Colic lymph node (tissue), 1 donor: ENCODE data around the gene CYP2W1.

GRCh38 chr7:826535-826951 lies 5.7 kb upstream of the SUN1 start:
- PRO-cap = no peak

- PRO-cap = no peak
Observed at GRCh38 chr7:873707-874540, 2.4 kb upstream of the GET4 start.

DNA sequence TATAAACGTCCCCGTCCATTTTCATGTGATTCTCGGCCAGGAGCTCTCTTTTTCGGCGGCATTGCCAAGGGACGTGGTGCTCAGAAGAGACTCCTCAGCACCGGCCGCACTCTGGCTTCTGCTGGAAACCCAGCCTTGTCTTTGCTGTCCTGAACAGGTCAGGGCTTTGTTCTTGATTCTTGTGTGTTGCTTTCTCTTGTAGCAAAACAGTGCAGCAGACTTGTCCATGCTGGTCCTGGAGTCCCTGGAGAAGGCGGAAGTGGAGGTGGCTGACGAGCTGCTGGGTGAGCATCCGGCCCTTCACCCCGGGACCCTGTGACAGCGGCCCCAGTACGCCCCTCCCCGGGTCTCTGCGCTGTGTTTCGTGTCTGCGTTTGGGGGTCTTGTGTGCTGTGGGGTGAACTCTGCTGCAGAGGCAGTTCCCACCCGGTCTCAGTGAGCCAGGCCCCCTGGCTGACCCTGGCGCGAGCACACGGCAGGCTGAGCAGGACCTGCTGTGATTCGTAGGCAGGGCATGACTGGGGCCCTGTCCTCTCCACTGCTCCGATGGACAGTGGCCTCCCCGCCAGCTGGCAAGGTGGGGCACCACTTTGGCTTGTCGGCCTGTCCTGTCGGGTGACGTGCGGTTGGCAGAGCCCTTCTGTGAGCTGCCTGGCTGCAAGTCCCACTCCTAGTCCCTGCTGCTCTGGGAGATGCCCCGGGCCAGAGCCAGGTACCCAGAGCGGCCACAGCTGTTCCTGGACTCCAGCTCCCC lies 10.2 kb downstream of the GET4 start:
- PRO-cap = no peak

- PRO-cap = no peak
Observed at GRCh38 chr7:887851-888699, 11.7 kb downstream of the GET4 start.

GRCh38 chr7:898336-899234 lies 22.2 kb downstream of the GET4 start:
- PRO-cap = no peak

DNA sequence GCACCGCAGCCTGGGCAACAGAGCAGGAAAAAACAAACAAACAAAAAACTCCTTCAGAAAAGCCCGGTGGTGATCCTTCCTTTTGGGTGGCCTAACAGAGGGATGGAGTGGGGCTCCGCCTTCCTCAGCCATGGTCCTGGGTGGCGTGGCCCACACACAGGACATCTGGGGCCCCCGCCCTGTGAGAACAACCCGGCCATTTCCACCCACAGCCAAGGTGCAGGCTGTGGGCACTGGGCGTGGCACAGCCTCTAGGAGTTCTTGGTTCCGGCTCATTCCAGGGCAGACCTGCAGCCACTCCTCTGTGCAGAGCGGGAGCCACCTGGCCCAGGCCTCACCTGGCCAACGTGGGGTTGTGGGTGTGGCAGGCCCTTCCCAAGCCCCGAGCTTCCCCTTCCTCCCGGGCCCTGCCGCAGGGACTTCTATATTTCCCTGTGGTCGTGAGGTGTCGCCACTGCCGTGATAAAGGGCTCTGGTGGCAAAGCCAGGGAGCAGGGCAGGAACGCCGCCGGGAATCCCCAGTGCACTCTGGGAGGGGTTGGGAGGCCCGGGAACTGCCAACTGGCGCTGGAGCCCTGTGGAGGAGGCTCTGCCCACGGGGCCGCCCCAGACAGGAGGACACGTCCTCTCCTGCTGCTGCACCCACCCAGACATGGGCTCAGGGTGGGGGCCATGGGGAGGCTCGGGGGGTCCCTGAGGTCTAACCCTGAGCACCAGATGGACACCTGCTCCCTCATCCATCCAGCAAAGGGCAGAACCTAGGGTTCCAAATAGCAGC lies 37.7 kb downstream of the GET4 start:
- PRO-cap = no peak

DNA sequence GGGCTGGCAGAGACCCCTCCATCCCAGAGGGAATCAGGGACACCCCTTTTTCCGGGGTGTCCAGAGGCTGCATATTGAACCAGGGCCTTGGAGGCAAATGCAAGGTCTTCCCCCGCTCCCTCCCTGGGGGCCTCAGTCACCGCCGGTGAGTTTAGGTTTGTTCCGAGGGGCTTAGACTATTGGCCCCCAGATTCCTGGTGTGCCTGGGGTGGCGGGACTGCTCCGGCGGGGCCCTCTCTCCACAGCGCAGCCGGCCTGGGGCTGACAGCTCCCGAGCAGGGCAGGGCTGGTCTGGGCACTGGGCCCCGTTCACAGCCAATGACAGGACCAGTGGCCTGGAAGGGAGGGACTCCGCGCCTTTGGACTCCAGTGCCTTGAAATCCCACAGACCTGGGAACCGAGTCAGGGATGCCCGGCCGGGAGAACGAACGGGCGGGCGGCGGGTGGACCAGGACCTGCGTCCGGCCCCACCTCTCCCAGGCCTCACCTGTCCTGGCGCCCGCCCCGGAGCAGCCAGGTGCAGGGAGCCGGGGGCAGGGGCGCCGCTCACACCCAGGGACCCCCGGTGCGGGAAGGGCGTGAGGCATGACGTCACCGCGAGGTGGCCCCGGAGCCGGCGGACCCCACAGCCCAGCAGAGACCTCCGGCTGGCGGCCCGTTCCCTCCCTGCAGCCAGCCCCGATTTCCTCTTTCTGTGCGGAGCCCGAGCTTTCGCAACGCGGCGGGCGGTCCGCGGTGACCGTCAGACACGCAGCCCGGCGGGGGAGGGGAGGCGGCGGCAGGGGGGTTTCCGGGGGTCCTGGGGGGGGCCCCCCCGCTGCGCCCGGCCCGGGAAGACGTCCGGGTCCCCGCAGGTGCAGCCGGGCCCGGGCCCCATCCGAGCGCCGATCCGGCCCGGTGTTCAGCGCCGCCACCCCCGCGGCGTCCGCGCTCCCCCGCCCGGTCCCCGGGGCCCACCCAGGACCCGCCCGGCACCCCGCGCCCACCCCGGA lies 816 bp downstream of the ADAP1 start:
- PRO-cap = unidirectional peak, plus-strand start at position 405 of the sequence

DNA sequence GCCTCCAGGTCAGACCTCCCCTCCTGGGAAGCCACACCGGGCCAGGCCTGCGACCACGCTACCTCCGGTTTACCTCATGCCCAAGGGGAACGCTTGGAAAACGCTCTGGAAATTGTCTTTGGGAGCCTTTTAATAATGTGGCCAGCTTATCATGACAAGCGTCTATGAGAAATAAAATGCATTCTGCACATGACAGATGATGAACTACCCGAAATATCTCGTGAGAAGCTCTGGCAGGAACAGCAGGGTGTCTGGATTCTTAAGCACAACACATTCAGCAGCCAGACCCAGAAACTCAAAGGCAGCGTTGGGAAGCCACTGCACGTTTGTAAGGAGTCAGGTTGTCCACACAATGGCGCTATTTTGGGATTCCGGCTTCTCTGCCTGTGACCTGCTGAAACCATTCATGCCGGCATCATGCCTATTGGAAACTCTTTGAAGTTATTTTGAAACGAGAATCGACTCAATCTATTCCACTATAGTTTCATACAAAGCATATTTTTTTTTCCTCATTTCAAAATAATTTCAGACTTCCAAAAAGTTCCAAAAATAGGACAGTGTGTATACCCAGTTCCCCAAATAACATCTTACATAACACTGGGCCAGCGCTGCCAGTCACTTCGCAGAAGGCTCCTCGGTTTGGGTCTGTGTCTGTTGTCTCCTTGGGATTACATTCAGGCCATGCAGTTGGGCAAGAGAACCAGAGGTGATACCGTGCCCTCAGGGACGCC lies 10.4 kb upstream of the ADAP1 start:
- PRO-cap = no peak

- PRO-cap = no peak
Observed at GRCh38 chr7:976964-977488, 1.7 kb upstream of the COX19 start.

DNA sequence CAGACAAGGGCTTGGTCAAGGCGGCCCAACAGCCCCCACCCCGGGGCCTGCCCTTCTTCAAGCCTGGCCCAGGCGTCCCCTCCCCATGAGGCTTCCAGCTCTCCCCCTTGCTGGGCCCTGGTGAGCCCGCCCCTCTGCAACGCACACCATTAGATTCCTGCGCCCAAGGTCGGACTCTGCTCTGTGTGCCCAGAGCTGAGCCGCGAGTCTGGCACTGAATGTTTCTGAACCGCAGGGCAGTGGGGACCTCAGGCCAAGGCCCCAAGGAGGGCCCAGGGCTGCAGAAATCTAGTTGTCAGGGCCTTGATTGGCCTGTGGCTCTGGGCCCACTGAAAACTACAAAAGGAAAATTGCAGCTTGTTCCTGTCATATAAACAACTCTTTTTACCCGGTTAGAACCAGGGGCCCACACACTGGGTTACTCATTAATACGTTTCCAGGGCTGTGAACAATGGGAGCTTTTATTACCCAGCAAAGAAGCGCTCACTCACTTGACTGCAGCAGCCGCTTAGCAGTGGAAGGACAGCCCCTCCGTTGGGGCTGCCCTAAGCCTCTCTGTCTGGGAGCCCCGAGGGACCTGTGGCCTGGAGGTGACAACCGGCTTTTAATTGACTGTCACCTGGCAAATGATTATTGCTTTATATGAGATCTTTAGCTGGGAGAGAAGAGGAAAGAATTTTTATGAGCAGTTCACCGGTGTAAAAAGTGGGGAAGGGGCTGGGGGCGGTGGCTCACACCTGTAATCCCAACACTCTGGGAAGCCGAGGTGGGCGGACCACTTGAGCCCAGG lies 2.4 kb upstream of the COX19 start:
- PRO-cap = no peak

- PRO-cap = no peak
Observed at GRCh38 chr7:982718-983026, 309 bp upstream of the CYP2W1 start.

- PRO-cap = no peak
Observed at GRCh38 chr7:983122-983674, at the start of gene CYP2W1. Gene CYP2W1, plus strand, starts transcription at chr7:983181.

DNA sequence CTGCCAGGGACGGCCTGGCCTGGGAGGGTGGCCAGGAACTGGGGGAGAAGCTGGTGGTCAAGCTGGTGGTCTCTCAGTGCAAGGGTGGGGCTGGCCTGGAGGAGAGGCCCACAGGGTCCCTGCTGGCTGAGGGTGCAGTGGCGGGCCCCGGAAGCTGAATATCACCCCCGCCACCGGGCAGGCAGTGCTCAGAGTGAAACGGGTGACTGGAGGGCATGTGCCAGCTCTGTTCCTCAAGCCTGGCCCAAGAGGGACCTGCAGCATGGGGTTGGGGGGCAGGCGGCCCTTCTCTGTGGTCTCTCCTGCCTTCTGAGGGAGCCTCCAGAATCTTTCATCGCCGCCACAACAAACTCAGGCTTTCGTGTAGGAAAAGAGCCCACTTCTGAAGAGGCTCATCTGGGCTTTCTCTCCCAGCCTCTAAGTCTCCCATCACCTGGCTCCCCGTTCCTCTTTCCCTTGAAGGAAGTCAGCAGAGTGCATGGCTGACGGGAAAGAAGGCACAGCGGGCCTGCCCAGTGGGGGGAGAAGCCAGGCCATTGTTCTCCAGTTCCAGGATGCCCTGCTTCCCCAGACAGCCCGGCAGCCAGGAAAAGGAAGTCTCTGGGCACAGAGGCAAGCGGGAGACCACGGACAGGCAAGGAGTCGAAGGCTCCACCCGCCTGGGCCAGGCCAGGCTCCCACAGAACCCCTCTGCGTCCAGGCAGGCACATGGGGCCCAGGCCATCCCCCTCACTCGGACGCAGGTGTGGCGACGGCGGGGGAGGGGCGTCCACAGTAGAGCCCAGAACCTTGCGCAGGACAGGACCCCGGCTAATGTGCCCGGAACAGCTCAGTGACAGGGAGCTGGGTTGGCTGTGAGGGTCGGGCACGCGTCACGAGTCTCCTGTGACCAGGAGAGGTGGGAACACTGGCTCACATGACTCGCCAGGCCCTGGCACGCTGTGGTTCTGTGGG lies 8.5 kb downstream of the GPR146 start:
- PRO-cap = bidirectional peak, plus-strand start at position 609 of the sequence, minus-strand start at position 458 of the sequence

- PRO-cap = no peak
Observed at GRCh38 chr7:1076364-1077044, 11.4 kb upstream of the GPER1 start.

GRCh38 chr7:1101907-1102351 lies 14.0 kb downstream of the GPER1 start:
- PRO-cap = no peak

DNA sequence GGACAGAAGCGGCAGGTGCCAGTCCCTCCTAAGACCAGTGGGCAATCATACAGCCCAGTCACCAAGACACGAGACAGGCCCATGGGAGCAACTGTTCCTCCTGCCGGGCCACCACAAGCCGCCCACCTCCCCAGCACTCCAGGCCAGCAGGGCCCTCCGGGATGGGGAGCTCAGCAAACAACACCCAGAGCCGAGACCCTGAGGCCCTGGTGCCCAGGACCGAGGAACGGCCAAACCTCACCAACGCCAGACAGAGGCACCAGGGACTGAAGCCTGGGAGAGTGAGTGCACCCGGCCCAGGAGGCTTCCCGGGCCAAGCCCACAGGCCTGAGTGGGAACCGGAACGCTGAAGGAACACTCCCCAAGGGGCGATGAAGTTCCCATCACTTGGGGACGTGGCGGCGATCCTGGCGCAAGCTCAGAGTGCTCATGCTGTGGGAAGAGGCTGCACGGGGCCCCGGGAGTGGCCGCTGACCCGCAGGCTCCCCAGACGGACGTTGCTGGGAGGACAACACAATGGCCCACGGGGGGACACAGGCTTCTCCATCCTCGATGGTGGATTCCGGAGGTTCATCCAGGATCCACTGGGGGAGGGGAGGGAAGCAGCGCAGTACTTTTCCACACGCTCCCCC lies 15.0 kb downstream of the C7orf50 start:
- PRO-cap = no peak

DNA sequence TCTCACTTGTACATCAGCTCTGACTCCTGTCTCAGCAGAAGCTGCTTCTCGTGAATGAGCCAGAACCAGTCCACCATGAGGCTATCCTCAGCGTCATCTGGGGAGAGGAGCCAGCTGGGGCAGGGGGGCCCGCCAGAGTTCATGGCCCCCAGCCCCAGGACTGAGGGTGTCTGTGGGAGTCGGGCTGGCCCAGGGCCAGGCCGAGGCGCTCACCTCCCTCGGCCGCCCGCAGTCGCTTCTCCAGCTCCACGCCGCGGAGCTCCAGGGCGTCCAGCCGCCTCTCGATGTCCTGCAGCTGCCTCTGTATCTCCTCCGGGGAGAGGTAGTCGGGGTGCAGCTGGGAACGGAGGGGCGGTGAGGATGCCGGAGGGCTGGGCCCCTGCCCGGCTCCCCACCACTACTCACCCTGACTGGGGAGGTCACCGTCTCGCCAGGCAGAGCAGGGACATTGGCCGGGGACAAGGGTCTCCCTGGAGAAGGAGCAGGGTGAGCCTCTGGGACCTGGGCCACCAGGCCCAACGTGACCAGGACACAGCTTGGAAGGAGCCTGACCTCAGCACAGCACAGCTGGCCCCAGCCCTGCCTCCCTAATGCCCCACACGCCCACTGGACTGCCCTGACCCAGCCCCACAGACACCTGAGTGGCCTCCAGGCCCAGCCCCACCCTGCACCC lies 21.2 kb downstream of the MICALL2 start:
- PRO-cap = no peak

DNA sequence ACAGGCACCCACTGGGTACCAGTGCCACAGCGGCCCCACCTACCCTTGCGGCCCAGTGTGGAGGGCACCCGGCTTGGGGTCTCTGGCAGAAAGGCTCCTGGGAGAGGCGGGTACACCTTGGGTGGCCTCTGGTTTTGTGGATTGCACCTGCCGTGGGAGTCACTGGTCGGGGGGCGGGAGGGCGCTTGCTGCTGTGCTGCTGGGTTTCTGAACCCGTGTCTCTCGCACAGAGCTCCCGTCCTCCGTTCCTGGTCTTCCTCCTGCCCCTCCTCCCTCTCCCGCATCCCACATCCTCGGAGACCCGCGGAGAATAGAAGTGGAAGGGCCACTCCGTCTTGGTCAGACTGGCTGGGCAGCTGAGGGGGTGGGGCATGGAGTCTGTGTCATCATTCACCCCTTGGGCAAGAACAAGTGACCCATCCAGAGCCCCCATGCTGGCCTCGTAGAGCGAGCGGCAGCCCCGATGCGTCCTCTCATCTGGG lies 3.9 kb downstream of the MAFK start:
- PRO-cap = no peak

DNA sequence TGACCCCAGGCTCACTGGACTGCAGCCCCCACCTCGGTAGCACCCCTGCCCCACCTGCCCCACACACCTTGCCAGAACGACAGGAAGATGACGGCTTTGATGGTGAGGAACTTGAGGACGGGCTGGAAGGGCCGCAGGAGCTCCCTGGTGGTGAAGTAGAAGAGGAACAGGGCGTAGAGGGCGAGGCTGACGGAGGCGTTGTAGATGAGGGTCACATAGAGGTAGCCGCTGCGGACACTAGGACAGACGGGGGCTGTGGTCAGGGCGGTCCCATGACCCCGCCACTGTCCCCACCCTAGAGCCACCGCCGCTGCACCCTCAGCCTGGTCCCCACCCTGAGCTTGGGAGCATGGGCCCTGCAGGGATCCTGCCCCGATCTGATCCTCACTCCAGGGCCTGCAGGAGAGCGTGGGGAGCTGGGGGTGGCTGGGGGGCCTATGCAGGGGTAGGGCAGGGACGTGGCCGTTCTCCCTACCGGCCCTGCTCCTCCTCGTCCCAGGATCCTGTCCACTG lies 7.5 kb downstream of the TMEM184A start:
- PRO-cap = no peak

DNA sequence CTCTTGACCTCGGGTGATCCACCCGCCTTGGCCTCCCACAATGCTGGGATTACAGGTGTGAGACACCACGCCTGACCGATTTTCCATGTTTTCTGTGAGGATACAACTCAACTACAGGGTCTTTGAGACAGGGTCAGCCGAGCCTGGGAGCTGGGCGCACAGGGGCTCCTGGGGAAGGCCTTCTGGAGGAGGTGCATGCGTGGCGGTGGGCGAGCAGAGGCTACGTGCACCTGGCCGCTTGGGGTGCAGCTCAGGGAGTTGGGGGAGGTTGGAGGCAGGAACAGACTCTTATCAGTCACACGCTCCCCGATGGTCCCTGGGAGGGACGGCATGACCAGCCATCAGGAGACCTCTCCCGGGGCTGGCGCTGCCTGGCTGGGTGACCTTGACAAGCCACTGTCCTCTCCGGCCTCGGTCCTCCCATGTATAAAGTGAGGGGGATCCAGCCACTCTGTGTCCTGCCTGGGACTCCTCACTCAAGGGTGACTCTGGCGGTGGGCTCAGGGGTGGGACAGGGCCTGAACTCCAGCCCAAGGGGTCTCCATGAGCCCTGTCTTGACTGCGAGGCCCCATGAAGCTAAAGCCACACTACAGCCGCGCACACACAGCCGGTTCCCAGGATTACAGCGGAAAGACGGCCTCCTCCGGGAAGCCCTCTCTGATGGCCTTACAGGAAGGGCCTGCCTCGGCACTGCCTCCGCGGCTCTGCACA lies 2.5 kb downstream of the TMEM184A start:
- PRO-cap = no peak